Measurements from ENCODE around the gene SPAG16.

DNA sequence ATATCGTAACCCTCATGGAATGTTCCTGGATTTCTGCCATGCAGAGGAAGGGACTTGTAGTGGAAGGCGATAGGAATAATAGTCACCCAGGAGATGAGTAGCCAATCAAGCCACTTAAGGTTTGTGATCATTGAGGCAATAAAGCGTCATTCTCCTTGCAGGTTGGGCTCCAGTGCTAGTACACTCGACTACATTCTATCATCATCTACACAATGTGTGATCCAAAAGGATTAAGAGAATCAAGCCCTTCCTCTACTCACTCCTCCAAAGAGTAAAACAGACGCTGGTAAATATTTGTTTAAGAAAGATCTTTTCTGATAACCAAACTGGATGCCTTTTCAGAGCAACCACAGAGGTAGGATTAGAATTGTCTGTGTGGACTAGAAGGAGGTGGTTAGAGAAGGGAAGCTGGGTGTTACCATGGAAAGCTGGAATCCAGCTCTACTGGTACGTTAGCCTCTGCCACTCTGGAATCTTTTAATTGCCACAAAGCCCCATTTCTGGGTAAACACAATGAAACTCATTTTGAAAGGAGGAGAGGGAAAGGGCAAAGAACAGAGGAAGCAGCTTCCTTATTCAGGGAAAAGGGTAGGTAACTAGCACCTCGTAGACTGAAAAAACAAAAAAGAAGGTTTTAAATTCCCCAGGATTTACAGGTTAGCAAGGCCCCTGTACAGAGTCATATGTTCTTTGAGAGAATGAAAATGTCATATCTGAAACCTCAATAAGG lies 245.6 kb downstream of the IKZF2 start:
- PRO-cap, 3 experiments: peak in 2 of 3 experiments; most common plus-strand start position 523 of the sequence (in 2)

- PRO-cap, 3 experiments: no peak in any of the 3 experiments
Observed at GRCh38 chr2:213188072-213188634, 36.7 kb upstream of the IKZF2 start.

GRCh38 chr2:213283866-213284883 lies at the start of gene SPAG16:
Gene SPAG16, plus strand, starts transcription at chr2:213284464.
- PRO-cap, 3 experiments: peak in 2 of 3 experiments; most common plus-strand start chr2:213284480 (in 2); most common minus-strand start chr2:213284205 (in 1)

- PRO-cap, 3 experiments: no peak in any of the 3 experiments
Observed at GRCh38 chr2:213550278-213550750, 266.1 kb downstream of the SPAG16 start.

GRCh38 chr2:215293796-215294420 lies 18.0 kb upstream of the ATIC start:
- PRO-cap, 3 experiments: peak in 1 of 3 experiments; most common plus-strand start chr2:215294228 (in 1); most common minus-strand start chr2:215294102 (in 1)

DNA sequence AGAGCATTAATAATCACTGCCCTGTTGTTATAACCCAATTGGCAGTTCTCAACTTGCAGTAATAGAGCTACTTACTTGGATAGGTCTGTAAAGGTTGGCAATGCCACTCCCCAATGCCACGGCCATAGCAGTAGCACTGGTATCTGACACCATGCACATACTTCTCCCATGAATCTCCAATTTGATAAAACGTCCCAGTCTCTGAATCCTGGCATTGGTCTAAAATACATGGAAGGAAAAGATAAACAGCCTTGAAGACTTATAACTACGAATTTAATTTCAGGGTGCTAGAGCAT lies 16.8 kb downstream of the FN1 start:
- PRO-cap, 3 experiments: no peak in any of the 3 experiments

- PRO-cap, 3 experiments: no peak in any of the 3 experiments
Observed at GRCh38 chr2:215428112-215428421, 7.8 kb downstream of the FN1 start.

DNA sequence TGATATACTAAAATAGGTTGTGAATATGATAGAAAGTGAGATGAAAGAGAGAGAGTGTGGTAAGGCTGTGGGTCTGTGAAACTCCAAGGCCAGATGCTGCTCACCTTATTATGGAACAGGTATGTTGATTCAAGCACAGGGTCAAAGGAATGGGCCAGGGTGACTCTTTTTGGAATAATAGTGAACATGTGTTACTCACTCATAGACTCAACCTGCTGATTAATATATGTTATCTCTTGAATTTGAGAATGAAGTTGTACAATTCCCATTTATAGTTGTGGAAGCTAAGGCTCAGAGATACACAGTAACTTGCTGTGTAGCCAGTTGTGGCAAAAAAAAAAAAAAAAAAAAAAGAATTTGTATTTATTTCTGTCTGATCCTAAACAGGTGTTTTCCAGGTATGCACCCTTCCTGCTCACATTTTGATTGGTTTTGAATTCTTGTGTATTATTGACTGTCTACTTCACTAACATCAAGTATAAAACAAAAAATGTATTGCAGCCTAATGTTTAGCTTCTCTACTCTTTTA lies 70.9 kb upstream of the FN1 start:
- PRO-cap, 3 experiments: no peak in any of the 3 experiments

DNA sequence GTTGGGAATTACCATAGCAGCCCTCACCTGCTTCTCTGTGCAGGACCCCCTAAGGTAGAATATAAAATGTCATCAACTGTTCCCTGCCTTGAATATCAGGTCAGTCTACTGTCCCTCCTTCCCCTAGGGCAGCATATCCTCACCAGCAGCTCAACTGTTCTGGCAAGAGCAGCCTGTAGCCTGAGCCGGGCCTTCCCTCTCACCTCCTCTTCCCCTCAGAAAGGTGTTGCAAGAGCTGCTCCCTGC lies 184.9 kb downstream of the MREG start:
- PRO-cap, 3 experiments: no peak in any of the 3 experiments

GRCh38 chr2:215843369-215844023 lies 169.9 kb downstream of the MREG start:
- PRO-cap, 3 experiments: no peak in any of the 3 experiments

DNA sequence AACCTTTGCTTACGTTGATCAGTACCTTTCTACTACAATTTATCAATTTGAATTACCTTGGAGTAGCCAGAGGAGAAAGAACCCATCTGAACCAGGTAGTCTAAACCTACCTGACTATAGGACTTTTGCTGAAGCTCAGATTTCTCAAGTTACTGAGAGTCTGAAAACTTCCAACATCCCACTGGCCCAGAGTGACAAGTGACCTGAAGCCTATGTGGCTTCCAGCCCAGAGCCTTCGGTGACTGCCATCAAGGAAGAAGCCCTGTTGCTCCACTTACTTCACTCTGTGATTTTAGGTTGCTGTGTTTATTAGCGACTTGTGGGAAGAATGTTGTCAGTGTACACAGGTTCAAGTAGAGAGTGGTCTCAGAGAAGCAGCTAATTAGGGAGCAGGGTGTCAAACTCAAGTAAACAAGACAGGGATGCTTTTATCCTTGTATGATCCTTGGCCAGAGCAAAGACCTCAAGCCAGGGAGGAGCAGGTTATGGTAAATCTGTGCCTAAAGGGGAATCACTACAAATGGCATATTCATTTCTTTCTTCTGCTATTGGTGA lies 109.6 kb downstream of the MREG start:
- PRO-cap, 3 experiments: no peak in any of the 3 experiments

- PRO-cap, 3 experiments: no peak in any of the 3 experiments
Observed at GRCh38 chr2:216015897-216016394, 2.6 kb upstream of the MREG start.

DNA sequence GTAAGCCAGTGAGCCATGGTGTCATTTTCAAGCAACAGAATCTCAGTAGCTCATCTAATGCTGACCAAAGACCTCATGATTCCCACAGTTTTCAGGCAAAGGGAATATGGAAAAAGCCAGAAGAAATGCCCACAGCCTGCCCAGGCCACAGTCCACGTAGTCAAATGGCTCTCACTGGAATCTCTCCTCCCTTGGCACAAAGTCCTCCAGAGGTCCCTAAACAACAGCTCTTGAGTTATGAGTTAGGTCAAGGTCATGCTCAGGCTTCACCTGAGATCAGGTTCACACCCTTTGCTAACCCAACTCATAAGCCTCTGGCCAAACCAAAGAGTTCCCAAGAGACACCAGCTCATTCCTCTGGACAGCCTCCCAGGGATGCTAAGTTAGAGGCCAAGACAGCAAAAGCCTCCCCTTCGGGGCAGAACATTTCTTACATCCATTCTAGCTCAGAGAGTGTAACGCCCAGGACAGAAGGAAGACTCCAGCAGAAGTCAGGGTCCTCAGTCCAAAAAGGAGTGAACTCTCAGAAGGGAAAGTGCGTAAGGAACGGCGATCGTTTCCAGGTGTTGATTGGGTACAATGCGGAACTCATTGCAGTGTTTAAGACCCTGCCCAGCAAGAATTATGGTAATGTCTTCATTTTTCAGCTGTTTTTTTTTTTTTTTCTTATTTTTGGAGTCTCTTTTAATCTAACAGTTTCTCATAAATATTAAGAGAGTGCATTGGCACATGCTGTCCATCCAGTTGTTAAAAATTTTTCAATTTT lies 2.8 kb downstream of the SMARCAL1 start:
- PRO-cap, 3 experiments: no peak in any of the 3 experiments

- PRO-cap, 3 experiments: no peak in any of the 3 experiments
Observed at GRCh38 chr2:216500864-216501737, 2.5 kb downstream of the RPL37A start.

GRCh38 chr2:216650569-216651574 lies 17.7 kb downstream of the IGFBP2 start:
- PRO-cap, 3 experiments: no peak in any of the 3 experiments

- PRO-cap, 3 experiments: peak in 1 of 3 experiments; most common plus-strand start chr2:216665594 (in 1); most common minus-strand start chr2:216665284 (in 1)
Observed at GRCh38 chr2:216664834-216665776, 30.2 kb downstream of the IGFBP5 start.

GRCh38 chr2:217048546-217049107 lies 188.8 kb upstream of the TNP1 start:
- PRO-cap, 3 experiments: peak in 1 of 3 experiments; most common plus-strand start chr2:217048838 (in 1); most common minus-strand start chr2:217048698 (in 1)

DNA sequence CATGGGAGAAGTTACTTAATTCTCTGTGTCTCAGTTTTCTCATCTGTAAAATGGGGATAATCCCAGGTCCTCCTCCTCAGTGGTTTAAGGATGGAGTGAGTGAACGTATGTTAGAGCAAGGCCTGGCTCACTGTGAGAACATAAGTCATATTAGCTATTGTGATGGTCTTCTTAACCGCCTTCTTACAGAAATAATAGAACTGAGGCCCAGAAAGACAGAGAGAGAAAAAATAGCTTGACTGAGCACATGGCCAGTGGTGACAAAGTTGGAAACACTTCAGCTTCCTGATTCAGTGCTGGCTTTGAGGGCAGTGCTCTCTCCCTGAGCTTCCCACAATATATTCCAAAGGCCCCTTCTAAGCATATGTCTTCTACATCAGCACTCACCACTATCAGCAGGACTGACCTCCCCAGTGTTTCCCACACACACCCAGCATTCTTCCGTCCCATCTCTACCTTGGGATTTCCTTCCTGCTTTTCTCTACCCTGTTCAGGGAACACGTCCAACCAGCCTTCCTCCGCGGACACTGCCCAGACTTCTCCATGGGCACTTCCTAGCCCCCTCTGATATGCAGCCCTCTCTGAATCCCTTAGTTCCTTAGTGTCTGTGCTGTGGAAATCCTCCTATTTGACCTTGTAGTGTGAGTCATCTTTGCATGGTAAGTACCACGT lies 215.0 kb upstream of the TNP1 start:
- PRO-cap, 3 experiments: no peak in any of the 3 experiments

DNA sequence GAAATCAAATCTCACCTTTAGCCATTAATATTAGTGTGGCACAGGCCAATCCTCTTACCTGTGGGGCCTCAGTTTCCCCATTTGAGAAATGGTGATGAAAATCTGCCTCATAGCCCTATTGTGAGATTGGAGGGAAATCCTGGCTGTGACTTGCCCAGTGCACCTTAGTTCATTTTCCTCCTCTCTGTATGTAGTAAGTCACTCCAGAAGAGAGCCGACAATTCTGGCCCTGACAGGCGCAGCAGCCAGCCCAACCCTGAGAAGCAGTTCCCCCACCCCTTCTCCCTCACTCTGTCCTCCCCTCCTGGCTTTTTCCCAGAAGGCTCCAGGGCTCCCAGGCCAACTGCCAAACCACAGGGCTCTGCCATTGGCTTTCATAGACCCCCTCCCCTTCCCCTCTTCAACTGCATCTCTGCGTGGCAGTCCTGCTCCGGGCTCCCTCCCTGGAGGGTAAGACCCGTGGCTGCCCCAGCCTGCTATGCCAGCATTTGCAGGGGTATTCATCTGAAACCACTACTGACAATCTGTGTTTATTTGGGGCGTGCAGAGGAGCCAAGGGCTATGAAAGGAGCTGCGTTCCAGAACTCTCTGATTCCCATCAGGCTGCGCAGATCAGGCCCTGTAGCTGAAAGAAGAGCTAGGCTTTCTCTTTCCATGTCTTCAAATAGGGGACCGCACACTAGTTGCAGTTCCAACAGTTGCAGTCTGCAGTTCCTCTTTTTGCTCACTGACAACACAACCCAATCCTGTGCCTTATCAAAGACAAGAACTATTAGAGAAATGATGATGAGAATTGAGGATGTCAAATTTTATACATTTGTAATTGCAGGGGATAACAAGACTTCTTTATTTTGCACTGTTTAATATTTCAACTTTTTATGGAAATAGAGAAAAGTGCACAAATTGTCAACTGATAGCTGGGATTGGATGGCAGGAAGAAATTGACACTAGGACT lies 388.6 kb upstream of the TNP1 start:
- PRO-cap, 3 experiments: peak in 1 of 3 experiments; most common minus-strand start position 186 of the sequence (in 1)

DNA sequence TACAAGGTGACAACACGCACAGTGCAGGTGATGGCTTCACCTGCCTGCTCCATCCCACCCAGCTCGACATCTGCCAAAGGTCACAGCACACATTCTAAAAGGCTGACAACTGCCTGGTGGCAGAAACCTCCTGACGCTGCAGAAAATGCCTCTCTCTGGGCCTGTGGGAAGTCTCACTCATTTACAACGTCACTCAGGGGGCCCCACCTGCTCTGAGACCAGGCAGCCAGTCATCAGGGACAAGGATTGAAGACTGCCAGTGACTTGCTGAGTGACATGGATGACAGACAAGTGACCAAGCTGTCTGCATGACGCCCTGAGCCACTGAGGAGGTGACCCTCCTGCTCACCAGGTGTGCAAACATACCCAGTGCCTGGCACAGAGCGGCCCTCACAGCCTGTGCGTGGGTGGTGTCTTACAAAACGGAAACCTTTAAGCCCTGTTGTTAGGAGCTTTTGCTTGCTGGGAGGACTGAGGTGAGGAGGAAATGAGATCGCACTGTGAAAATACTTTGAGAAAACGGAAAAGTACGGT lies 392.4 kb downstream of the TNS1 start:
- PRO-cap, 3 experiments: no peak in any of the 3 experiments

All from Metastatic Breast Carcinoma in the Ovary (tissue), 3 donors.